Zone of skin (tissue), 1 donor: ENCODE results near the gene RXFP3.

GRCh38 chr5:32206885-32207376 lies 32.8 kb upstream of the GOLPH3 start:
- RRBS = no CpG with 5 or more reads among the region's 8 CpGs

- RRBS = no CpG with 5 or more reads among the region's 7 CpGs
These were observed 51.3 kb upstream of the GOLPH3 start for GRCh38 chr5:32225317-32225852.

- RRBS = no CpG with 5 or more reads among the region's 5 CpGs
These were observed 56.1 kb downstream of the ZFR start for GRCh38 chr5:32388452-32388776.

DNA sequence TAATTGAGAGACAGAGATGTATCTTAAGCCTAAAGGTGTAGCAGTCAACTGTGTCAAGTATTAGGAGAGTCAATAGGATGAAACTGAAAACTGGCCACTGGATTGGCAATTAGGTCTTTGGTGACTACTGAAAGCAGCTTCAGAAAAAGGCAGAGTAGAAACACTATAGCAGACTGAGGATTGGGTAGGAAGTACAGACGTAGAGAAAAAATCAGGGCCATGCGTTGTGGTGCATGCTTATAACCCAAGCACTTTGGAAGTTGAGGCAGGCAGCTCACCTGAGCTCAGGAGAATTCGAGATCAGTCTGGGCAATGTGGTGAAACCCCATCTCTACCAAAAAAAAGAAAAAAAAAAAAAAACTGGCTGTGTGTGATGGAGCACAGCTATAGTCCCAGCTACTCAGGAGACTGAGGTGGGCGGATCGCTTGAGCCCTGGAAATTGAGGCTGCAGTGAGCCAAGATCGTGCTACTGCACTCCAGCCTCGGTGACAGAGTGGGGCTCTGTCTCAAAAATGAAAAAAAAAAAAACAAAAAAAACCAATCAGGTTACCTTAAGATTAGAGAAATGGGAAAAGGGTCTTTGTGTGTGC lies 42.2 kb downstream of the ZFR start:
- RRBS = no CpG with 5 or more reads among the region's 7 CpGs

DNA sequence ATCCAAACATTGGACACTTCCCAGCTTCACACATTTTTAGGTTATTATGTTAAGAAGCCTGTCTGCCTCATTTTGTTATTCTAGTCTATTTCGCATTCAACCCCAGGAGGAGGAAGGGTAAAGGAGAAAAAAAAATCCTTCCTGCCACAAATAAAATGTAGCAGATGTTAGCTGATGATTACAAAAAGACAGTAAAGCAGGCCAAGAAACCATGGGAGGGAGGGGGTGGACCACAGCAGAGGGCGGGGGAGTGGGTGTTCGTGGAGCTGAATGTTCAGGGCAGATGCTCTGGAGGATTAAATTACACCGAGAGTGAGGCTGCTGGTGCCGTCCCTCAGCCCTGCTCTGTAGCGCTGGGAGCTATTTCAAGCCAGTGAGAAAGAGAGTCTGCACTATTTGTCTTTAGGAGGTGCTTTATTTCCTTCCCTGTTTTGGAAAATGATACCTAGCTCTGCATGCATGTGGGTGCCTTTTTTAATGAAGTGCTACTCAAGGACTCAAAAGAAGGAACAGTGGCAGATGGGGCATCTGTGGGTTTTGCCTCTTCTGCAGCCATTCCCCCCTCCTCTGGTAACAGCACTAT lies 60.7 kb upstream of the ZFR start:
- RRBS = no CpG with 5 or more reads among the region's 6 CpGs

DNA sequence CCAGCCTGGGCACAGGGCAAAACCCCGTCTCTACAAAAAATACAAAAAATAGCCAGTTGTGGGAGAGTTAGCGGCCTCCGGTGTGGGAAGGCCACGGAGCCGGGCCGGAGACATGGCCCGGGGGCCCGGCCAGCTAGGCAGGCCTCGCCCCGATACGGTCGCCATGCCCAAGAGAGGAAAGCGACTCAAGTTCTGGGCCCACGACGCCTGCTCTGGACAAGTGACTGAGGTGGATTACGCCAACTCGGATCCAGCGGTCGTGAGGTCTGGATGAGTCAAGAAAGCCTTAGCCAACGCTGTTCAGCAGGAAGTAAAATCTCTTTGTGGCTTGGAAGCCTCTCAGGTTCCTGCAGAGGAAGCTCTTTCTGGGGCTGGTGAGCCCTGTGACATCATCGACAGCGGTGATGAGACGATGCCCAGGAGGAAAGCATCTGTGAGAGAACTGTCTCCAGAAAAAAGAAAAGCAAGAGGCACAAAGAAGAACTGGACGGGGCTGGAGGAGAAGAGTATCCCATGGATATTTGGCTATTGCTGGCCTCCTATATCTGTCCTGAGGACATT lies 62.6 kb upstream of the SUB1 start:
- RRBS = no CpG with 5 or more reads among the region's 24 CpGs

GRCh38 chr5:32588443-32589125 lies 3.2 kb downstream of the SUB1 start:
- RRBS = no CpG with 5 or more reads among the region's 5 CpGs

DNA sequence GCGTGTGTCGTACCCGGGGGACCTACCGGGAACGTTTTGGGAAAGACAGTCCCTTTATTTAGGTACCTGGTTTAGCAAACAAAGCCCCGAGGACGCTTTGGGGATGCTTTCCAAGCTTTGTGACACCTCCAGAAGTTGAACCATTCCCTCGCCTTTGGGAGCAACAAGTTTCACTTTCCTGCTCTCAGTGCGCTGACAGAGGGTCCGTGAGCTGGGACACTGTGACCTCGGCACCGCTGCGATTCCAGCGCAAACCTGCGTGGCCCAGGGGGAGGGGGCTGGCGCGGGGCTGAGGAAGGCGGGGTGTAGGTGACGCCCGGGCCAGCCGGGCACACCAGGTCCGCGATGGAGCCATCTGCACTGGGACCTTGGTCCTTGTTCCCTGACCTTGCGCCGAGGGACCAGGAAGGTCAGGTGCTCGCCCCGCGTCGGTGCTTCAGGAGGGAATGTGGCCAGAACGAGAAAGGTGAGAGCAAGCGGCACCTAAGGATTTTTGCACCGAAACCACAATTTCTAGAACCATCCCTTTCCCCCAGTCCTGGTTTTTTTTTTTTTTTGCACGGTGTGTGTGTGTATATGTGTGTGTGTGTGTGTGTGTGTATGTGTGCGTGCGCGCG lies 695 bp upstream of the NPR3 start:
- RRBS = no CpG with 5 or more reads among the region's 37 CpGs

GRCh38 chr5:32852411-32852832 lies 141.3 kb downstream of the NPR3 start:
- RRBS = no CpG with 5 or more reads among the region's 7 CpGs

GRCh38 chr5:33440257-33440902 lies 385 bp upstream of the TARS1 start:
- RRBS = 2% methylated on average over 8 of the region's 33 CpGs

GRCh38 chr5:33888652-33889094 lies 3.1 kb downstream of the ADAMTS12 start:
- RRBS = no CpG with 5 or more reads among the region's 5 CpGs

- RRBS = 2% methylated on average over 7 of the region's 32 CpGs
These were observed at the start of gene RXFP3 for GRCh38 chr5:33936028-33936401. RXFP3 (plus strand) TSS chr5:33936386.

DNA sequence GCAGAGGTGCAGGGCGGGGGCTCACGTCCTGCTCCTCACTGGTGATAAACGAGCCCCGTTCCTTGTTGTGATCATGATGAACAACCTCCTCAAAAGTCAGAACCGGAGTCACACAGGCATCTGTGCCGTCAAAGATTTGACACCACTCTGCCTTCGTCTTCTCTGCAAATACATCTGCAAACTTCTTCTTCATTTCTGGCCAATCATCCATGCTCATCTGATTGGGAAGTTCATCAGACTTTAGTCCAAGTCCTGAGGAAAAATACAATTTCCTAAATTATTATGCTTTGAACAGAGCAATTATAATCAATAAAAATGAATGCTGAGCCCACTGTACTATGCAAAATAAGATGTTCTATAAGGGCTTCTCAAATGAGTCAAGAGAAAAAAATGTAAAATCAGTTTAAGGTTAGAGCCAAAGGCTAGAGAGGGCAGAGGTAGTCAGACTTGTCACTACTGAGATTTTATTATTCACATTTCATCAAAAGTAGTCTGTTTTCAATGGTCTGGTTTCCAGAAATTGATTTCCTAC lies 4.8 kb upstream of the SLC45A2 start:
- RRBS = no CpG with 5 or more reads among the region's 7 CpGs

GRCh38 chr5:34147741-34148086 lies 104.7 kb upstream of the C1QTNF3 start:
- RRBS = no CpG with 5 or more reads among the region's 16 CpGs

DNA sequence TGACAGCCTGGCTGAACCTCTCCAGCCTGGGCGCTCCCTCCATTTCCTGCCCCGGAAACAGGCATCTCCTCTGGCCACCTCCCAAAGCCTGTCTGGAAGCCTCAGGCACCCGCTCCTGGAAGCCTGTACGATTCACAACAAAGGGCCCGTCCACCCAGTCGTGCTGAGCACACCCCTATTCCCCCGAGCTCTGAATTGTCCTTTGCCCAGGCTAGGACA lies 138.2 kb upstream of the C1QTNF3 start:
- RRBS = no CpG with 5 or more reads among the region's 7 CpGs

DNA sequence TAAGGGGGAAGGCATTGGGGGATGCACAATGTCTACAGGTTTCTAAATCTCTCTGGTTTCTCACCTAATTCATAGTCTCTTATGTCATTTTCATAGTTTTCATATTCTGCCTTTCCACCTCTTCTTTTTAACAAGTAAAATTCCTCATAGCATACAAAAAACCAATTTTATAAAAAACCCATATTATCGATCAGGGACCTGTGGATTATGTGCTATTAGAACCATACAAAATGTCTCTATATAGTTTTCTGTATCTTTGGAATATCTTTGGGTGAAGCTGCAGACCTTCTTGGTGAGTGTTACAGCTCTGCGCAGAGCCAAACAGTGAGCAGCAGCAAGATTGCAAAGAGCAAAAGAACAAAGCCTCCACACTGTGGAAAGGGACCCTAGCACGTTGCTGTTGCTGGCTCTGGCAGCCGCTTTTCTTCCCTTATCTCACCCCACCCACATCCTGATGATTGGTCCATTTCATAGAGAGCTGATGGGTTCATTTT lies 201.0 kb upstream of the C1QTNF3 start:
- RRBS = no CpG with 5 or more reads among the region's 4 CpGs

DNA sequence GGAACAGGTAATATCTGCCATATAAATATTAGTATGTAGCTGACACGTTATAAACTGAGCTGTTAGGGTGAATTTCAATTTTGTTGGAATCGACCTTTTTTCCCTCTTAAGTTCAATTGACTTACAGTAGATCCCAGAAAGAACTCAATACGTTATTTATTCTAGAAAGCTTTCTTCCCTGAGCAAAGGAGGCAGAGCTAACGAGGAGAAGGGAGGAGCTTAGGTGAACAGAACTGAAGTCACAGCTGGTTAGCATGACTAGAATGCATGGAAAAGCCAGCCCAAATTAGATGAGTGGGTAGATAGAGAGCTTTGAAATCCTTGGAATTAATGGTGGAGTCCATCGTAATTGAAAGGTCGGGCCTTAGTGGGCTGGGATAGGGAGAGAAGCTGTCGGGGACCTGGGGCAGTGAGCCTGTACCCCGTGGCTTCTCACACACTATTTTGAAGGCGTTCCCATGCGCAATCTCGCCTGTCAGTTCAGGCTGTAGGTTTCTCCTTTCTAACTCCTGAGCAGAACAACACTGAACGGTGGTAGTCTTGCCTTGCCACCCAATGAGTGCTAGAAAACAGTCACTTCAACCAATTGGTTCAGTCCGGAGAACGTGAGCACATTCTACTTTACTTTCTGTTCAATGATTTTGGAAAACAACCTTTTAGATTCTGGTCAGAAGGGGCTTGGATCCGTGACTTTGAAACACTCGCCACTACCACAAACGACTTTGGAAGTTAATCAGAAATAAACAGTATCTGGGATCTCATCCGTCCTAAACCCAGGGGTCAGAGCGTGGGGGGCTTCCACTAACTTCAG lies 736 bp upstream of the RAI14 start:
- RRBS = no CpG with 5 or more reads among the region's 19 CpGs

DNA sequence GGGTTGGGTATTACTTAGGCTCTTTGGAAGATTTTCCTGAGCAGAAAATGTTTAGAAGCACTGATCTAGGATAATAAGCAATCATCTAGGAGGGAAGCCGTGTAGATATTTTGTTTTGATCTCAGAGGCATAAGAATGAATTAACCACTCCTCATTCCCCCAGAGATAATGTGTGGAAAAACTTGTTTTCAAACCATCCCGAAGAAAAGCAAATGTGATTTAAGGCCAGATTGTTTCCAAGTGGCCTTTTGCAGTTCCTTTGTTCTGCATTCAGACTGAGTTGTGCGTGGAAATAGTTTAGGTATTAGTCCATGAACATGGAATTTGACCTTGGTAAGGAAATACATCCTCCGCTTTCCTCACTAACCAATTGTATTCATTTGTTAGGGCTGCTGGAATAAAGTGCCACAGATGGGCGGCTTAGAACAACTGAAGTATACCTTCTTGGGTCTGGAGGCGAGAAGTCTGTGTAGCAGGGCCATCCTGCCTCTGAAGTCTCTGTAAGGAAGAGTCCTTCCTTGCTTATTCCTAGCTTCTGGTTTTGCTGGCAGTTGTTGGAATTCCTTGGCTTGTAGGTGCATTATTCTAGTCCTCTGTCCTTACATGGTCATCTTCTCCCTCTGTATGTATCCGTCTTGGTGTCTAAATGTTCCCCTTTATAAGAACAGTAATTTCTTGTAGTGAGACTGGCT lies 53.7 kb downstream of the RAI14 start:
- RRBS = no CpG with 5 or more reads among the region's 7 CpGs

- RRBS = 2% methylated on average over 8 of the region's 44 CpGs
These were observed 489 bp downstream of the RAD1 start for GRCh38 chr5:34914610-34915419.

DNA sequence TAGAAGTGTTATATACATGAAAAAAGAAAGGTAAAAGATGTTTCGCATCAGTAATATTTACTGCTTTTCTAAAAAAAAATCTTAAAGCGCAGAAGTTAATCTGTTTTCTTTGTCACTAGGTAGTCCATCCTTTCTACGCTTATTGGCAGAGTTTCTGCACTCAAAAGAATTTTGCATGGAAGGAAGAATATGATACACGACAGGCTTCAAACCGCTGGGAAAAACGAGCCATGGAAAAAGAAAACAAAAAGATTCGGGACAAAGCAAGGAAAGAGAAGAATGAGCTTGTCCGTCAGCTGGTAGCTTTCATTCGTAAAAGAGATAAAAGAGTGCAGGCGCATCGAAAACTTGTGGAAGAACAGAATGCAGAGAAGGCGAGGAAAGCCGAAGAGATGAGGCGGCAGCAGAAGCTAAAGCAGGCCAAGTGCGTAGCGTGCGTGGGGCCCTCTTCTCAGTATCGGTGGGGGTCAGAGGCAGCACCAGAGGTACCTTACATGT lies 7.9 kb downstream of the DNAJC21 start:
- RRBS = no CpG with 5 or more reads among the region's 18 CpGs